ENCODE measurements around a stretch of chr5.

GRCh38 chr5:18519278-18519487 is 863.5 kb upstream of the H3Y1 start:
- PRO-cap: no peak

GRCh38 chr5:19288123-19288740 is 699.8 kb downstream of the CDH18 start:
- PRO-cap: no peak

DNA sequence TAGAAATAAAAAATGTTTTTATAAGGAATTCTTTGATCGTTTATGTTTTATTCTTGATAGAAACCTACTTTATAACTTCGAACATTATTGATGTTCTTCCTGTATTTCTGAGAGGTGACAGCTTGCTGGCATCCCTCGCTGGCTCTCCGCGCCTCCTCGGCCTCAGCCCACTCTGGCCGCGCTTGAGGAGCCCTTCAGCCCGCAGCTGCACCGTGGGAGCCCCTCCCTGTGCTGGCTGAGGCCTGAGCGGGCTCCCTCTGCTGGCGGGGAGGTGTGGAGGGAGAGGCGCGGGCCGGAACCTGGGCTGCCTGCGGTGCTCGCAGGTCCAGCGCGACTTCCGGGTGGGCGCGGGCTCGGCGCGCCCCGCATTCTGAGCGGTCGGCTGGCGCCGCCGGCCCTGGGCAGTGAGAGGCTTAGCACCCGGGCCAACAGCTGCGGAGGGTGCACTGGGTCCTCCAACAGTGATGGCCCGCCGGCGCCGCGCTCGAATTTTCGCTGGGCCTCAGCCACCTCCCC is 1353.2 kb upstream of the CDH18 start:
- PRO-cap: no peak

DNA sequence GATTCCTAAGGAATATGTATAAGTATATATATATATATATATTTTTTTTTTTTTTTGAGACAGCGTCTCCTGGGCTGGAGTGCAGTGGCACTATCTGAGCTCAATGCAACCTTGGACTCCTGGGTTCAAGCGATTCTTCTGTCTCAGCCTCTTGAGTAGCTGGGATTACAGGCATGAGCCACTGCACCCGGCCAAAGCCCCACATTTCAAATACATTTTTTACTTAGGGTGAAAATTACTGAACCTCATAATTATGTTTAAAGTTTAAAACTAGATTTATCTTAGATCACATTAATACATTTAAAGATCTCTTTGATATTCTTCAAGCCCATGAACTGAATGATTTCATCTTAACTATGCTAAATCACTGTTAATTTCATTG is 377.3 kb downstream of the PRDM9 start:
- PRO-cap: unidirectional peak, minus-strand start at position 173 of the sequence

- PRO-cap: no peak
These were observed 1889.0 kb upstream of the CDH9 start for GRCh38 chr5:28927399-28927773.

GRCh38 chr5:30428608-30429701 is 764.5 kb upstream of the CDH6 start:
- PRO-cap: no peak

GRCh38 chr5:31855274-31855852 is 216.4 kb downstream of the PDZD2 start:
- PRO-cap: no peak

DNA sequence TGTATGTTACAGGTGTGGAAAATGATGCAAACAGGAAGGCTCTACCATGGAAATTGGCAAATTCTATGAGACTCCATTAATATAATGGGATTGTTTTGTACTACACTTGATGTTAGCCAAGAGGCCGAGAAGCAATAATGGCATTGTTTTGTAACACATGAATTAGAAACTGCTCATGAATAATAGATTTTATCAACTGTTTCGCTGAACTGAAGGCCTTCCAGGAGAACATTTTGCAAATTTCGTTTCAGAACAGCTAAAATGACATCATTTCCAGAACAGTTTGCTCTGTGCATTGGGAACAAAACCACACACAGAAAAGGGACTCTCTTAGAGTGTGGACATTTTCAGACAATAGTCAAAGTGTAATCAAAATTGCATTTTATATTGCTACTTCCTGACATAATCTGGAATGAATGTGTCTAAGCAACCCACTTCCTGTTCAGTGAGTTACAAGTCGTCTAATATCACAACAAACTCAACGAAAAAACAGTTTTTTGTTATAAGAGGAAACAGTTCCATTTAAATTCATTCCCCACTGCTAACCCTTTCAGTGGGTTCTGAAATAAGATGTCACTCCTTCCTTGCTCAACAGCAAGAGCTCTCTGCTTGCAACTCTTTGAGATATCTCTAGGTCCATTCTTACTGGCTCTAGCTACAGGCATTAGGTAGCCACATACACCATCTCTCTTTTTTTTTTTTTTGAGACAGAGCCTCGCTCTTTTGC is 141.0 kb downstream of the GOLPH3 start:
- PRO-cap: no peak

DNA sequence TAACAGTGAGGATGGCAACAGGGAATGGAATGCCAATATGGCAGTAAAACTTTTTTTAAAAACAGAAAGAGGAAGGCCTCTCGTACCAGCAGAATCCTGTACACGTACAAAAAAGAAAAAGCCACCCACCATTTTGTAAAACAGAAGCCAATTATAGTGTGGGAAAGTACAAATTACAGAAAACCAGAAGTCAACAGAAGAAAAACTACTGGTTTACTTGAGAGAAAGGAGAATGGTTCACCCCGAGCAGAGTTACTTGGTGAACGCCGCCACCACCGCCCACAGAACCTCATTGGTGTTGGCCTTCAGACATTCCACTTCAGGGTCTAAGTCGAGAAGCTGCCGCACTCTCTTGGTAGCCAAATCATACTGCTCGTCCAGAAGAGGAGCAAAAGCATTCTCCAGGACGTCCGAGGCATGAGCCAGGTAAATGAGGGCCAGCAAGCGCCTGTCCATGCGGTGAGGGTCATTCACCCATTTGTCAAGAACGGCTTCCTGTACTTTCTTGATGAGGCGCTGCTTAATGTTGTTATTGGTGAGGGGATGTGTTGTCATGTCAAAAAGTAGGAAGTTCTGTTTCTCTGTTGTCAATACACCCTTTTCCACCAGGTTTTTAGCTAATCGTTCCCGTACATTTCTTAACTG is 48.0 kb downstream of the GOLPH3 start:
- PRO-cap: no peak

GRCh38 chr5:32143493-32143914 is 30.6 kb downstream of the GOLPH3 start:
- PRO-cap: no peak

DNA sequence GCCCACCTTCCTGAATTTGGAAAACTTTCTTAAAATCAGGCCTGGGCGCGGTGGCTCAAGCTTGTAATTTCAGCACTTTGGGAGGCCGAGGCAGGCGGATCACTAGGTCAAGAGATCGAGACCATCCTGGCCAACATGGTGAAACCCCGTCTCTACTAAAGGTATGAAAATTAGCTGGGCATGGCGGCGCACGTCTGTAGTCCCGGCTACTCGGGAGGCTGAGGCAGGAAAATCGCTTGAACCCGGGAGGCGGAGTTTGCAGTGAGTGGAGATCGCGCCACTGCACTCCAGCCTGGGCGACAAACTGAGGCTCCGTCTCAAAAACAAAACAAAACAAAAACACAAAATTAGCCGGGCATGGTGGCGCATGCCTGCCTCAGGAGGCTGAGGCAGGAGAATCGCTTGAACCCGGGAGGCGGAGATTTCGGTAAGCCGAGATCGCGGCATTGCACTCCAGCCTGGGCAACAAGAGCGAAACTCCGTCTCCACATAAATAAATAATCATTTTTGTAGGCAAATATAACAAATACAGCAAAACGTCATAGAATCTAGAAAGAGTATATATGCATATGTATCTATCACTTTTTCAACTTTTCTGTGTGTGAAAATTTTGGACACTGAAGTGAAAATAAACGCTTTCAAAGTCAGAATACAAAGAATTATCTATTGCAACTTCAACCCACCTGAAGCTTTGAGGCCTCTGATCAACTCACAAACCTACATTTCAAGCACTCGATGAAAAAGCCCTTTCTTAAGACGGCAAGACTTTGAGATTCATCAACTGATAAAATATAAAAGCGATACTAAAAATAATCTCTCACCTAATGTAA is 1.5 kb downstream of the GOLPH3 start:
- PRO-cap: no peak

- PRO-cap: no peak
These were observed 32.8 kb upstream of the GOLPH3 start for GRCh38 chr5:32206885-32207376.

GRCh38 chr5:32232287-32232937 is 58.3 kb upstream of the GOLPH3 start:
- PRO-cap: no peak

DNA sequence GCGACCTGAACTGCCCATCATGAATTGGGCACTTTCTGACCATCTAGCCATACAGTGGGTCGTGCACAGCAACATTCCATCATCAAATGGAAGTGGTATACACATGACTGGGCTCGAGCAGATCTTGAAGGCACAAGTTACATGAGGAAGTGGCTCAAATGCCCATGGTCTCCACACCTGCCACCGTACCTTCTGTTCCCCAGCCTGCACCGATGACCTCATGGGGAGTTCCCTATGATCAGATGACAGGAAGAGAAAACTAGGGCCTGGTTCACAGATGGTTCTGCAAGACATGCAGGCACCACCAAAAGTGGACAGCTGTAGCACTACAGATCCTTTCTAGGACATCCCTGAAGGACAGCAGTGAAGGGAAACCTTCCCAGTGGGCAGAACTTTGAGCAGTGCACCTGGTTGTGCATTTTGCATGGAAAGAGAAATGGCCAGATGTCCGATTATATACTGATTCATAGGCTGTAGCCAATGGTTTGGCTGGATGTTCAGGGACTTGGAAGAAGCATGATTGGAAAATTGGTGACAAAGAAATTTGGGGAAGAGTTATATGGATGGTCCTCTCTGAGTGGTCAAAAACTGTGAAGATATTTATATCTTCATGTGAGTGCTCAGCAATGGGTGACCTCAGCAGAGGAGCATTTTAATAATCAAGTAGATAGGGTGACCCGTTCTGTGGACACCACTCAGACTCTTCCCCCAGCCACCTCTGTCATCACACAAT is 21.6 kb downstream of the MTMR12 start:
- PRO-cap: no peak

DNA sequence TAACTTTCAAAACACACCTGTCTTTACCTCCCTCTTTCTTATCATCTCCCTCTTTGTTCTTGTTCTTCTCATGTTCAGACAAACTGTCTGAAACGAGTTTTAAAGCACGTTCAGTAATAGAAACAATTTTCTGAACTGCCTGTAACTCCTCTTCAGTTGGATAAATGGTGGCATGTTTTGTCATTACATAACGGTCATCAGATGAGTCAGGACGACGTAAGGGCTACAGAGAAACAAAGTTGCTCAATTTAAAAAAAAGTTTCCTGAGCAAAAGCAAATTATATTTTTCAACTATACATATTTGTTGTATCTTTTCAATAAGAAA is 56.1 kb downstream of the ZFR start:
- PRO-cap: no peak

- PRO-cap: no peak
These were observed 12.7 kb downstream of the ZFR start for GRCh38 chr5:32431823-32432292.

DNA sequence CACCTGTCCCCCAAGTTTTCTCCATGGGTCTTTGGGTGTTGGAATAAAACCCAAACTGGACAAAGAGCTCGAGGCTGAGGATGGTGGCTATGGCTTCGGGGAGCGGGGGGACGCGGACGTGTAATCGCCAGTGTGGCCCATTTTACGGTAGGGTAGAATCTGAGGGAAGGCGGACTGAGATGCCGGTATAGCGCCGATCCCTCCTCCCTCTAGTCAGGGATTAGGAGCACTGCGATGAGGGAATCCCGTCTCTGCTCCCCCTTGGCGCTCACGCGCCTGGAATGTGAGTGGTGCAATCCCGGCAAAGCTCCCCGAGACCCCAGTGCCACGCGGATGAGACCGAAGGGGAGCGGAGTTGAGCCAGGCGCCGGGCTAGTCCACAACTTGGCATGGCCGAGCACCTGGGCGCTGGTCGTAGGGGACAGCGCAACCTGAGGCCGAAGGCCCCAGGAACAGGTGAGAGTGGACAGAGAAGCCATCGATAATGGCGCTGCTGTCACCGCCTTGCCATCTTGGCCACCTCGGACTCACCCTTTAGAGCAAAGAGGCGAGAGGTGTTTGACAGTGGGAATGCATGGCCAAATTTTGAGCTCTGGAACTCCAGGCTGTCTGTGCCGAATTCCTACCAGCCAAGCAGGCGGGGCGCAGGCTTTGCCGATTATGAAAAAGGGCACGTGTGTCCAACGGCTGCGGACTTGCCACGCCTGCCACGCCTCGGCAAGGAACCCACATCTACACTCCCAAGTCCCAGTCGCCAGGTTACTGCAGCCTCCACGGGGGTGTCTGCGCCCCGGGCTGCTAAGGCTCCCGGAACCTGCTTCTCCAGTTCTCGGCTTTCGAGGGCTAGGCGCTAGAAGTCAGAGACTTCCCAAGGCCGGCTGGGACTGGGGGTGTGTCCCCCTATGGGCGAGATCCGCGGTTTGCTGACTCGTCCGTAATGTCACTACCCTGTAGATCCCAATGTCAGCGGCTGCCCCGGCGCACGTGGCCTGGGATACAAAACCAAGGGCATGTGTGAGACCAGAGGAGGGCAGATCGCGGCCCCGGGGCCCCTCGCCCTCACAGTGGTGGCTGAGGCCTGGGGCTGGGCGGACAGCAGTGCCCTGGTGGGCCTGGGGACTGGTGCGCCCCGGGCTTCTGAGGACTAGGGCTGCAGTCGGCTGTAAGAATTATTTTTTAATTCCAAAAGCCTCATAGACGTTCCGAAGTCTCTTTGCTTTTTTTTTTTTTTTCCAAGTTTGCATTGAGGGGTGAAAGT is 2.6 kb downstream of the NPR3 start:
- PRO-cap: no peak

DNA sequence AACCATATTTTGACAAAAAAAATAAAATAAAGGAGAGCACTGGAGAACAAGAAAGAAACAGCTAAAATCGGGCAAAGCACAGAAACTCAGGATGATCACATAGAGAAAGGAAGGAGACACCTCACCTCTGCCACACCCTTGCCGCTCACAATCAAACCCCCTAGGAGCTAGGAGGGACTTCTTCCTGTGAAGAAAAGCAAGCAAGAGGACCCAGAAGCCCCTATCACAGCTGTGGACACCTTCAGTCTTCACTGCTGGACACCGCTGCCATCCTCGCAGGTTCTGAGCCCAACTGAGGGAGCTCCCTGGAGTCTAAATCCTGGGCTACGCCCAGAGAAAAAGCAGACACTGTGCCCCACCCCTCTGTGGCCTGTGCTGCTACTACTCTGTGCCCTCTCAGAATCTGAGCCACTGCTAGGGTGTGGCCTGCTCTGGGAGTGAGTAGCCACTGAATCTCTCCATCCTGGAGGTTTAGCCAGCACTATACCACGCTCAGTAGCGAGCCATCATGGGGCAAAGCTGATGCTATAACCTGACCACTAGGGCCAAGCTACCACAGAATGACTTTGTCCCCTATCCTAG is 338.1 kb downstream of the NPR3 start:
- PRO-cap: no peak

GRCh38 chr5:33997300-33997589 is 10.6 kb downstream of the AMACR start:
- PRO-cap: no peak

DNA sequence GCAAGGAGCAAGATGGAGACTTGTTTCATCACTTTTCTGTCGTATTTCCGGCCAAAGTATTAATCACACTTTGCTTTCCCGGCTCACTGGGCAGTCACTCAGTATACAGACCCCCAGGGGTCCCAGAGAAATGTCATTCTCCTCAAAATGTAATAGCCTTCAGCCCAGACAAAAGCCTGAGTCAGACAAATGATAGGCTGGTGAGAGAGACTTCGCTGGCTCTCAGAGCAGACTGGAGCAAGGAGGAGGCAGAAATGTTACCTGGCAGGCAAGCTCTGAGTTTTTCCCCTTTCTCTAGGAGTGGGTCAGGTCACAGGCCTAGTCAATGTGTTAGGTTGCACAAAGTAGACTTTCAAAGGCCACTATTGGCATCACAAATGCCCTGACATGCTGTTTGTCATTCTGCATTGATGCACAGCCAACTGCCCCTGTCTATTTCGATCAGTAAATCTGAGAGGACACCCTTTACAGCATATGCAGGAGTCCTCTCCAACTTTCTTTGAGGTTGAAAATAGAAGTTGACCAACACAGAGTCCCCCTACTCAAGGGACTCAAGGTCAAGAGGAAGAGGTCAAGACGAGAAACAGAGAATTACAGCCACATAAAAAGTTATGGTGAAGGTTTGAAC is 15.5 kb upstream of the C1QTNF3 start:
- PRO-cap: no peak